ENCODE data around the gene HECW2.

DNA sequence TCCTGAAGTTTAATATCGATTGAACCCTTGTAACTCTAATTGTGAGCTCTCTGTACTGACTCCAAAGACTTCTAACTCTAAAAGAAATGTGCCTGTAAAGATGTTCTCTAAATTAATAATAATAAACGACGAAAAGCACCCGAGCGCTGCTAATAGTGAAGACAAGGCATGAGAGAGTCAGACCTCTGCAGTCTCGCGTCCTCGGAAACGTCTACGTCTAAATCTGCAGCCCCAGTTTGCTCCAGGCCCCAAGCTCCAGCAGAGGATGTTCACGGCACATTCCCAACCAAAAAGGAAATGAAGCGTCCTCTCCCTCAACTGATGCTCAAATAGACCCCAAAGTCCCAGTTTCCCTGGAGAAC lies 1.1 kb downstream of the HECW2 start:
- RRBS, 2 experiments = no CpG with 5 or more reads among the region's 12 CpGs

- RRBS, 2 experiments = 2 to 4% methylated on average over 25 of the region's 62 CpGs
Measured at GRCh38 chr2:196593341-196593957, at the start of gene HECW2. HECW2 (minus strand) TSS chr2:196593554.

- RRBS, 2 experiments = no CpG with 5 or more reads among the region's 7 CpGs
Measured at GRCh38 chr2:196987606-196988516, 61.4 kb upstream of the PGAP1 start.

DNA sequence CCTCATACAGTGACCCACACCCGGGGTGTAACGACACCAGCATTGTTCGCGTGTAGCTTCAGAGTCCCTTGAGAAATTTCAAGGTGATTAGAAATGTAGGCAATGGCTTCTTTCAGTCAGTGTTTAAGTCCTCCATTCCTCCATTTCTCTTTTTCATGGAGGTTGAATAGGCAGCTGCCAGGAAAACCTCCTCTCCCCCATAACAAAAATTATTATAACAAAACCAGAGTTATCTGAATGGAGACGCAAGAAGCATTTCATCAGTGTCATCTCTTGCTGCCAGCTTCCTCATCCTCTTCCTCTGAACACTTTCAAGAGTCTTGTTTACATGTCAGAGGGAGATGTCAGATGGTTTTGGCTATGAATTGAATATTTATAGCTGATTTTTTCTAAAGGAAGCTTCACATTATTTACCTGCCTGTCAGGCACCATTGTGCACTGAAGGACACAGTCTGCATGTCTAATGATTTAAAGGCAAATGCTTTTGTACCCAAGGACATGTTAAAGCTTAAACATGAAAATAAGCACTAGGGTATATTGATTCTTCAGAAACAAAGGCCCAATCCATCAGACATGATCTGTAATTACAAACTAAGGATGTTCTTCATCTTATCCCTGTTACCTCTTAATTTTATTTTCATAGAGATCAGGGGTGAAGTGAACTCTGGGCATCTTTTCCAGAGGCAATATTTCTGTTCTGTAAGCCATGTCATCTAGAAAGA lies 168.9 kb downstream of the ANKRD44 start:
- RRBS, 2 experiments = no CpG with 5 or more reads among the region's 5 CpGs

GRCh38 chr2:197185003-197185656 lies 125.5 kb downstream of the ANKRD44 start:
- RRBS, 2 experiments = no CpG with 5 or more reads among the region's 6 CpGs

- RRBS, 2 experiments = no CpG with 5 or more reads among the region's 8 CpGs
Measured at GRCh38 chr2:197236551-197237248, 73.9 kb downstream of the ANKRD44 start.

- RRBS, 2 experiments = no CpG with 5 or more reads among the region's 11 CpGs
Measured at GRCh38 chr2:197279711-197280571, 30.6 kb downstream of the ANKRD44 start.

- RRBS, 2 experiments = no CpG with 5 or more reads among the region's 4 CpGs
Measured at GRCh38 chr2:197287122-197287574, 23.4 kb downstream of the ANKRD44 start.

- RRBS, 2 experiments = no CpG with 5 or more reads among the region's 2 CpGs
Measured at GRCh38 chr2:197456785-197457076, 3.4 kb downstream of the COQ10B start.

DNA sequence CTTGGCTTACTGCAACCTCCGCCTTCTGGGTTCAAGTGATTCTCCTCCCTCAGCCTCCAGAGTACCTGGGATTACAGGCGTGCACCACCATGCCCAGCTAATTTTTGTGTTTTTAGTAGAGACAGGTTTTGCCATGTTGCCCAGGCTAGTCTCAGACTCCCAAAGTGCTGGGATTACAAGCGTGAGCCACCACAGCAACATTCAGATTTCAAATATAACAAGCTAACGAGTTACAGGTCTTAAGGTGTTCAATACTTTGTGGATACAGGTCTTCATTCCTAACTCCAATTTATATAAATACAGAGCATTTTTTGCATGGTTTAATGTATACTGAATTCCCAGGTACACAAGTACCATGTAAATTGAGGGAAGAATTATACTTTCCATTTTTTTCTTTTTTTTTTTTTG lies 3.5 kb downstream of the HSPE1 start:
- RRBS, 2 experiments = no CpG with 5 or more reads among the region's 4 CpGs

DNA sequence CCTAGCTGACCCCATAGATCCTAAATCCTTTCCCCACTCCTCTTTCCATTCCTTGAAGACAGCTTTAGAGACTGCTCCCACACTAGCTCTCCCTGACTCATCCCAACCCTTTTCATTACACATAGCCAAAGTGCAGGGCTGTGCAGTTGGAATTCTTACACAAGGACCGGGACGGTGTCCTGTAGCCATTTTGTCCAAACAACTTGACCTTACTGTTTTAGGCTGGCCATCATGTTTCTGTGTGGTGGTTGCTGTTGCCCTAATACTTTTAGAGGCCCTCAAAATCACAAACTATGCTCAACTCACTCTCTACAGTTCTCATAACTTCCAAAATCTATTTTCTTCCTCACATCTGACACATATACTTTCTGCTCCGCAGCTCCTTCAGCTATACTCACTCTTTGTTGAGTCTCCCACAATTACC lies 66.0 kb downstream of the MOB4 start:
- RRBS, 2 experiments = no CpG with 5 or more reads among the region's 3 CpGs

- RRBS, 2 experiments = no CpG with 5 or more reads among the region's 4 CpGs
Measured at GRCh38 chr2:197613204-197614118, 61.9 kb downstream of the RFTN2 start.

DNA sequence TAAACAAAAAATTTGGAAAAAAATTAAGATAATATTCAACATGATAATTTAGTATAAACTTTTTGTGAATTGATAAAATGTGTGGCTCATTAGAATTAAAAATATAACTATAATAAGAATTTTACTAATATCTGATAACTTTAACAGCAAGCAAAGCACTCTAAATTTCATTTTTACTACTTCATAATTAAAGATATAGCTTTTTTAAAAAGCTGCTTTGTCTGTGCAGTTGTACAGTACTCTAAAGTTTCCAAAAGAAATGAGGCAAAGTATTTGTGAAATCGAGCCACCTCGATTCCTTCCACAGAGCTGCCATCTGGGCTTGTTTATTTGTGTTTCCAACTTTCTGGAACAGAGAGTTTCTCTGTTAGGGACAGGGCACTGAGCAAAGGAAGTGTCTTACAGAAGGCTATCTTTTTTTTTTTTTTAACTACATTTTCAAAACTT lies 986 bp downstream of the RFTN2 start:
- RRBS, 2 experiments = no CpG with 5 or more reads among the region's 2 CpGs

GRCh38 chr2:197705103-197705323 lies 156 bp upstream of the MARS2 start:
- RRBS, 2 experiments = 0 to 1% methylated on average over 12 of the region's 28 CpGs

DNA sequence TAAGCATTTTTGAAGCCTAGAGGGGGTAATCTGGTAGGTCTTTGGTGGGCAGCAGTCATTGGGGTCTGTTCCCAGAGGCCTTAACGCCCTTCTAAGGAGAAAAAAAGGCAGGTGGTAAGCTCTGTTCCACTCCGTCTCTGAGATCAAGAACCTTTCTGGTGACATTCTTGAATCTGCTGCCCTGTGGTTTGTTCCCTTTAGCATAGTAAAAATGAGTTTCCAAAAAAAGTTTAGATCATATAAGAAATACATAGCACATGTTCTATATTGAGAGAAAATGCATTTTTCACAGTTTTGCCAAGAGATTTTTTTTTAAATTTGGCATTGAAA lies 3.0 kb downstream of the PLCL1 start:
- RRBS, 2 experiments = no CpG with 5 or more reads among the region's 2 CpGs

DNA sequence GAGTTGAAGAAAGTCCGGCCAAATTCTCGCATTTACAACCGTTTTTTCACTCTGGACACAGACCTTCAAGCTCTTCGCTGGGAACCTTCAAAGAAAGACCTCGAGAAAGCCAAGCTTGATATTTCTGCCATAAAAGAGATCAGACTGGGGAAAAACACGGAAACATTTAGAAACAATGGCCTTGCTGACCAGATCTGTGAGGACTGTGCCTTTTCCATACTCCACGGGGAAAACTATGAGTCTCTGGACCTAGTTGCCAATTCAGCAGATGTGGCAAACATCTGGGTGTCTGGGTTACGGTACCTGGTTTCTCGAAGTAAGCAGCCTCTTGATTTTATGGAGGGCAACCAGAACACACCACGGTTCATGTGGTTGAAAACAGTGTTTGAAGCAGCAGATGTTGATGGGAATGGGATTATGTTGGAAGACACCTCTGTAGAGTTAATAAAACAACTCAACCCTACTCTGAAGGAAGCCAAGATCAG lies 279.5 kb downstream of the PLCL1 start:
- RRBS, 2 experiments = no CpG with 5 or more reads among the region's 10 CpGs

DNA sequence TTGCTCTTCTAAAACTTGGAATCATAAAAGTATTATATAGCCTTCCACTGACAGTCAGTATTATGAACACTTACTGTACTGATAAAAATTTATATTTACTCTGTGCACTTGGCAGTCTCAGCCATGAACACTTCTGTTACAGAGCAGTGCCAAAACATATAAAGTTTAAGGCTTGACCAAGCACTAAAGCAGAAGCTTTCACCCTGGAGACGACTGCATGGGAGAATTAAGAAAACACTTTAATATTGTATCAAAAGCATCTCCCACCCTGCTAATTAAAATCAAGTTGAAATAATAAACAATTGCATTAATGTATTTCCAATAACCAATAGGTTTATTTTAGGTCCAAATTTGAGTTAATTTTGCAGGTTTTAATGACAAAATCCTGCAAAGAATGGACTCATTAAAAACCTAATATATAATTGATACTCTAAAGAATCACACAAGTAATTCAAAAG lies 750.9 kb downstream of the SATB2 start:
- RRBS, 2 experiments = no CpG with 5 or more reads among the region's 1 CpG

DNA sequence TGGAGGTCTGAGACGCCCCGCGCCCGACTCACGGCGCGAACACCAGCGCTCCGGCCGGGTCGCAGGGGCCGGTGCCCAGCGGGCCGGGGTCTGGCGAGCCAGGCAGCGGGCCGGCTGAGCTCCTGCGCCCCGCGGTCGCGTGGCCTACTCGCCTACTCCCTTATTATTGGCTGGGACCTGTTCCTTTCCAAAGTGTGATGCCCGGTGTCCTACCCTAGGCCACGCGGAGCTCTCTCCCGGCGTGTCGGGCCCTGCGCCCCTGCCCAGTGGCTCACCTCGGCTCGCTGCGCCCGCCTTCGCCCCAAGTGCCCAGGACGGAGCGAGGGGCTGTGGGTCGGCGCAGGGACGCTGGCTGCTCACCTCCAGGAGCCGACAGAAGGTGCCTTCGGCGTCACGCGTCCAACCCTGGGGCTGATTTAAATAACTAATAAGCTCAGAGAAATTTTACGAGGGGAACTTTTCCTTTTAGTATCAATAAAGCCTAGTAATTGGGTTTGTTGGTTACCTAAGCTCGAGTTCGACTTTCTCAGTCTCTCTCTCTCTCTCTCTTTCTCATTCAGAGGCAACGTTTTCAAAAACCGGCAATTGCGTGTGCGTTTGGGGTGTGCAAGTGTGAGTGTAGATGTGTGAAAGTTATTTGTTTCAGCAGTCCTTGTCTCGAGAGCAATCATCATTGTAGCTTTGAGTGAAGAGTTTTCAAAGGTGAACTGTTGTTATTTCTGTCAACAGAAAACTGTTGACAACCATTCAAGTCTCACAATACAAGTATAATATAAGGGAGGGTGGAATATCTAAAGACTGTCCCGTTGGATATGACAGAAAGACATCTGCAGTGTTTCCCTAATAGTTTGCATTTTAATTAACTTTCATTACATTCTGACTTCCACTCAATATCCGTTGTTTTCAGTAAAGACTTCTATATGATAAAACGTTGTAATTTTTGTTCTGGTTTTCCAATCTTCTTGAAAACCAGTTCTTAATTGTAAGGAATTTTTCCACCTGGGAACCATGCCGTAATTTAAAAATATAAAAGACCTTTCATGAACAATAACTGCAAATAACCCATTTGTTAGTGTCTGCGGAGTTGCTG lies 7.2 kb upstream of the SATB2 start:
- RRBS, 2 experiments = 67 to 76% methylated on average over 9 to 10 of the region's 58 CpGs

GRCh38 chr2:199955906-199956362 lies 552 bp downstream of the MAIP1 start:
- RRBS, 2 experiments = no CpG with 5 or more reads among the region's 23 CpGs

- RRBS, 2 experiments = no CpG with 5 or more reads among the region's 6 CpGs
Measured at GRCh38 chr2:199988225-199988724, 32.9 kb downstream of the MAIP1 start.